Karpas-422 (cell line): Measurements from ENCODE around the genes MAP3K7CL, CLDN8, KRTAP15-1, KRTAP19-5, KRTAP6-2 and KRTAP19-8.

DNA sequence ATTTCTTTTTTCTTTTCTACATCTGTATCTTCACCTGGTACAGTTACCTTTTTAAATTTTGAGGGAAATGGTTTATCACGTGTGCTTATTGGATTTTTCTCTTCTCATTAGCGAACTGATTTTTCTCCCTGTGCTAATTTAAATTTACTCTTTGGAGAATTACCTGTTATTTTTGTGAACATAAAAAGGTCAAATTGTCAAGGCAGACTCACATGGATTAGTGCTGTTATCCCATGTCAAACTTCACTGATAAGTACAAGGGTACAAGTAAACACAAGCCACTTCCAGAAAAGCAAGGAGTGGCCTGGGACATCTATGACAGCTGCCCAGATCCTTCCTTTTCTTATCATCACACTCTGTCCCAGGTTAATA, 793.8 kb downstream of the N6AMT1 start:
- PRO-cap: no peak
- RAMPAGE, long total RNA: no peak

- PRO-cap: no peak
- RAMPAGE, long total RNA: no peak
These were observed 720.4 kb downstream of the N6AMT1 start for GRCh38 chr21:28164523-28165444.

DNA sequence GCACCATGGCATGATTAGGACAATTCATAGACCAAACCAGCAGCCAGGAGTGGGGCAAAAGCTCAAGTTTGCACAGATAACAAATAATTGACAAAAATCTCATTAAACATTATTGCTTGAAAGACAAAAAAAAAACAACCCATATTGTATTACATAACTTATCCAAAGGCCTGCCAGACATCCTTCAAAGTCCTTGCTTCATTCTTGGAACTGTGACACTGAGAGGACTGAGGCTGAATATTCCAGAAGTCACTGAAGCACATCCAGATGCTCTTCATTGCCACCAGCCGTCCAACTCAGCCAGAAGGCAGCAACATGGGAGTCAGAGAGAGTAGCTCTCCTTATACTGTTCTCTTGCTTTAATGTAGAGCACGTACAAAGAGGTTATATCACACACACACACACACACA, 647.6 kb downstream of the N6AMT1 start:
- PRO-cap: no peak
- RAMPAGE, long total RNA: no peak

DNA sequence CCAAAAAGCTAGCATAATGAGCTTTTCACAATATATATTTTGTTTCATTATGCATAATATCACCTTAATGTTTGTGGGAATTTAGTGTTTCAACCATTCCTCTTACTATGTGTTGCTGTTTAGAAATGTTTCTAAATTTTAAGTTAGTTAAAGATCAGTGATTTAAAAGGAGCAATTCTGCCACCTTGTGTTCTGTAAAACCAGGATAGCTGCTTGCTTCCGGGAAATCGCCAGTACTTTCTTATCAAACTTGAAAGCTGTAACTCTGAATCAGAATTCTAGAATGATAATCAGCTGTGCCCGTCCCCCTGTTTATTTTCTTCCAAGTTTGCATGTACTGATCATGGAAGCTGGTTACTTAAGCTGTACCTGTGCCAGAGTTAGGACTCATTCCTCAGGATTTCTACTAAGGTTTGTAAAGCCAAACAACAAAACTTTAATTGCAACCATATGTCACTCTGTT, 548.9 kb downstream of the N6AMT1 start:
- PRO-cap: no peak
- RAMPAGE, long total RNA: no peak

DNA sequence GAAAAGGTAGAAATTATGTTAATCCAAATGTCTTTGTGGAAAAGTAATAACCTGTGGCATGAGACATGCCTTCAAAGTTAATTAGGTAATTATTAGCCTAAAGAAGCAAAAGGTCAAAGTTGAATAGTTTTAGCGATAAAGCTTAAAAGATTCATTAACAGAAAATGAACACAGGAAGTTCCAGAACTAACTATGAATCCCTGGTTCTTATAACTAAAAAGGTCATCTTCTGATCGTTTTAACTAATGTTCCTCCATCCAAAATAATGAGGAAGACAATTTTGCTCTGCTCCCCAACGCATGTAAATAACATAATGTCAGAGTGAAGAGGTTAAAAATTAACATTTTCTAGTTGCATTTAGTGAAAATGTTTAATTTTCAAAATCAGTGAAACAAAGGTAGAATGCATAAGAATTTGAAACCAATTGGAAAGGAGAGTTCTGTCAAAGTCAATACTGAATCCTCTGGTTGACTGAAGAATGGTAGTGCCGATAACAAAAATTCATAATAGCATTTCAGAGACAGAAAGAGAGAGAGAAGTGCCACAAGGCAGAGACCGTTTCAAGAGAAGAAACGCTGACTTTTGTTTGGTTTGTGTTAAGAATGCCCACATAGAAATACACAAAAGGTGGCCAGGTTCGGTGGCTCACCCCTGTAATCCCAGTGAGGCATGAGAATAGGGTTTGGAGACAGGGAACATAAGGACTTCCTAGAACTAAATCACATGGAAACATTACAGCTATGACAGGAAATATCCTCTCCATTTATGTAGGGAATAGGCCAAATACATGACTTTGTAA, 508.8 kb downstream of the N6AMT1 start:
- PRO-cap: no peak
- RAMPAGE, long total RNA: no peak

DNA sequence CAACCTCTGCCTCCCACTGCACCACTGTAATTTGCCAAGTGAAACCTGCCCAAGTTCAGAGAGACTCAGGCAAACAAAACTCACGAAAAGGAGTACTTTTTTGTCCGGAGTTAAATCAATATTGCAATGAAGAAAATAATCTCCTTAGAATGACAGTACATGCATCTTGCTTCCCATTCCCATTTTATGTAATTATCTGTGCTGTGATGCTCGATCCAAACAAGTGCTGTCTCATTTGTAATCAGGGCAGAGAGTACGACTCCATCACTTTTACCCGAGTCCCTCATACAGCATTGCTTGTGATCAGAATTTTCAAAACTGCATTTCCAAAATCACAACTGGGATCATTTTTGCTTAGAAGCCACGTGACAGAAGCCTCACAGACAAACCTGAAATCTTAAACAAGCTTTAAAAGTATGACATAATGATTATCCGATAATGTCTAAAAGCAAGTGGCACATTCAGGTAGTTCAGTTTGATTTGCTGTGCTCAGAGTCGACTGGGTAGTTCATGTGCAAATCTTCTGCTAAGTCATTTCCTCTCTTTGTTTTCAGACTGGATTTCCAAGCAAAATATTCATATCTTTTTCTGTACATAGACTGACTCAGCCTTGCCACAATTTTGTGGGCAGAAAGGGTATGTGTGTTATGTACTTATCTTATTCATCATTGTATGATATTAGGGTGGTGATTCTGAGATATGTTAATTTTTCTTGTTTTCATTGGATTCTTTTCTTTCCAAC, 248.4 kb downstream of the N6AMT1 start:
- PRO-cap: no peak
- RAMPAGE, long total RNA: no peak

DNA sequence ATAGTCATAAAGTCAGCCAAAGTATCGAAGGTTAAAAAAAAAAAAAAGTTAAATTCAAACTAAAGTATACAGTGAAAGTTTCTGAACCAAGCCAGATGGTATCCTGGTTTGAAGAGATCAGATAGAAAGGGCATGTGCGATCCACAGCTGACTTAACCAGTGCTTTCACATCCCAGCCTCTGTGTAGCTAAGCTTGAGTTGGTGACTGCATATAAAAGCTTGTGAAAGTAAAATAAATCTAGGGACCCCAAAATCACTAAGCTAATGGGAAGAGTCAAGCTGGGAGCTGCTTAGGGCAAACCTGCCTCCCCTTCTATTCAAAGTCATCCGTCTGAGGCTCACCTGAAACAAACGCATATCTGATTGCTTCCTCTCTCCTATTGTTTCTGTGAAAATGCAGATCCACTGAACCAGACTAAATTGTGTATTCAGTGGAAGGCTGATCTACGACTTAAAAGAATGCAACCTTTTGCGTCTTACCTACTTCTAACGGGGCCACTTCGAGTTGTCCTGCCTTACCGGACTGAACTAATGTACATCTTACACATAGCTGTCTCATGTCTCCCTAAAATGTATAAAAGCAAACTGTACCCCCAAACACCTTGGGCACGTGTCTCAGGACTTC, 37.2 kb upstream of the N6AMT1 start:
- PRO-cap: no peak
- RAMPAGE, long total RNA: no peak

DNA sequence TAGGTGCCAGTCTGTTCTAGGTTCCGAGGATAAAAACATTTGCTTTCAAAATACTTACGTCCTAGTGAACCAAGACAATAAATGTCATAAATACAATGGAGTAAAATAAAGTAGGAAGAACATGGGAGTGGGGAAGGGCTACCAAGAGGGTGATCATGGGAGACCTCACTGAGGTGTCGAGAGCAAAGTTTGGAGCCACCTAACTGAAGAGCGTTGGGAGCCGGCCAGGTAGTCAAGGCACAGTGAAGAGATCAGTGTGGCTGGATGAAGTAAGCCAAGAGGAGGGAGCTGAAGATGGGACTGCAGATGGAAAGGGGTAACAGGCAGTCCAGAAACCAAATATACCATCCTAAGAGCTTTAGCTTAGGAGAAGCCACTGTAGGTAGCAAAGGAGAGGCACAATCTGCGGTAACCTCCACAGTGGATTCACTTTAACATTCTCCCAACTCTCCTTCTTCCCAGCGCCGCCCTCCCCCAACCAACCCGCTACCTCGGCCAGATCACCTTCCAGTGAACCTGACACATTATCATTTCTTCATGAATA, 630 bp downstream of the LTN1 start:
- PRO-cap: no peak
- RAMPAGE, long total RNA: no peak

DNA sequence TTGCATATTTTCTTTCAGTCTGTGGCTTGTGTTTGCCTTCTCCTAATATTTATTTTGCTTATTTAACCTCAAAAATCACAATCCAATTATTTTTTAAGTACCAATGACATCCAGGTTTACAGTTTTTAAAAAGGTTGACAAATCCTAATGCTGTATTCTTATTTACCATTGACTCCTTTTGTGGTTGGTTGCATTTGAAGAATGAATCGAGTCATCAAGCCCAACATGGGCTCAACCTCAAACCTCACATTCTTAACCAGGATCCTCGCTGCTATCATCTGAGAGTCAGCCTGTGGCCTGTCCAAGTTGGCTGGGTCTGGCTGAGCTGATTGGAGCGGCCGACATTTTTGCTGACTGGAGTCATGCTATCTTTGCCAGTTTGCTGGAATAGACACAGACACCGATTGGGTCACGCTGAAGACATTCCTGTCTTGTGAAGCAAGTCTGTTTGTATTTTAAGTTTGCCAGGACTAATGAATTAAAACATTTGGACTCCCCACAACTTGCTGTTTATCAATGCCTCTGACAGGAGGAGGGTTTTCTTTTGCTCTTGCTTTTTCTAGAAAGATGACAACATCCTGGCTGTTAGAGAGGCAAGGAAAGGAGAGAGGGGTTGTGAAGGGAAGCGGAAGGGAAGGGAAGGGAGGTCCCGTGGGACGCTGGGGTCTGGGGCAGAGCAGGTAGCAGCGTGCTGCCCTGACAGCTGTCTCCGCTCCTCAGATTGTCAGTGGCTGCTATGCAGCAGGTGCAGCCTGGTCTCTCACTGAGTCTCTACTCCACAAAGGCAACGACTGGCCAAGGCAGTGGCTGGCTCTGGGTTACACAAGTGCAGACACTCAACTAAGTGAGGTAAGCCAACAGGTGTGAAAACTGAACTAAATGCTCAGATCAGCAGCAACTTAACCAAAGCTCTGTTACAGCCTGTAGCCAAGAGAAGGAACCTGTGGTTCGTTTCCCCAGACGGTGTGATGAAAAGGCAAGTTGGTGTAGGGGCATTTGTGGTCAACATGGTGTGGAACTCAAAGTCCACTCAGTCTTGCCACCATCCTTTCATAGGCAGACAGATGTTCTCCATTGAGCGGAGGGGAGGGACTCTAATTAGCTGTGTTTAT, at the start of gene MAP3K7CL:
Gene MAP3K7CL, plus strand, starts transcription at position 570 of the 1,112 bp plus-strand sequence.
- PRO-cap: no peak
- RAMPAGE, long total RNA: no peak

DNA sequence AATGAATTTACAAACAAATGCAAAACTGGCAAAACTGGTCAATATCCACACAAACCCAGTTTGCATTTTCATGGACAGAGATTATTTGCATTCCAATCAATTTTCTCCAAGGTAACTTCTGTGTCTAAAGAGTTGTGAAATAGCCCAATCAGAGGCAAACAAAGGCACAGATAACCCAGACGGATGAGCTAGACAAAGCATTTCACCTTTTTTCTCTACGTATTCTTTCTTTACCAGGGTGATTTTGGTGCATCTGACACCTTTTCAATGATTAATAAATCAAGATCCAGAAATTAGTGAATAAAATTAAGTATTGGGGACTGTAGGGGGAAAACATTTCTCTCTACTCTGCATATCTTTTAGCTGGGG, 64.0 kb downstream of the MAP3K7CL start:
- PRO-cap: no peak
- RAMPAGE, long total RNA: no peak

GRCh38 chr21:29309767-29310382, 11.2 kb downstream of the BACH1 start:
- PRO-cap: no peak
- RAMPAGE, long total RNA: no peak

- PRO-cap: no peak
- RAMPAGE, long total RNA: no peak
These were observed 54.9 kb downstream of the BACH1 start for GRCh38 chr21:29353478-29354170.

GRCh38 chr21:29434049-29434435, 135.3 kb downstream of the BACH1 start:
- PRO-cap: no peak
- RAMPAGE, long total RNA: no peak

- PRO-cap: no peak
- RAMPAGE, long total RNA: no peak
These were observed 178.7 kb downstream of the BACH1 start for GRCh38 chr21:29477339-29477887.

DNA sequence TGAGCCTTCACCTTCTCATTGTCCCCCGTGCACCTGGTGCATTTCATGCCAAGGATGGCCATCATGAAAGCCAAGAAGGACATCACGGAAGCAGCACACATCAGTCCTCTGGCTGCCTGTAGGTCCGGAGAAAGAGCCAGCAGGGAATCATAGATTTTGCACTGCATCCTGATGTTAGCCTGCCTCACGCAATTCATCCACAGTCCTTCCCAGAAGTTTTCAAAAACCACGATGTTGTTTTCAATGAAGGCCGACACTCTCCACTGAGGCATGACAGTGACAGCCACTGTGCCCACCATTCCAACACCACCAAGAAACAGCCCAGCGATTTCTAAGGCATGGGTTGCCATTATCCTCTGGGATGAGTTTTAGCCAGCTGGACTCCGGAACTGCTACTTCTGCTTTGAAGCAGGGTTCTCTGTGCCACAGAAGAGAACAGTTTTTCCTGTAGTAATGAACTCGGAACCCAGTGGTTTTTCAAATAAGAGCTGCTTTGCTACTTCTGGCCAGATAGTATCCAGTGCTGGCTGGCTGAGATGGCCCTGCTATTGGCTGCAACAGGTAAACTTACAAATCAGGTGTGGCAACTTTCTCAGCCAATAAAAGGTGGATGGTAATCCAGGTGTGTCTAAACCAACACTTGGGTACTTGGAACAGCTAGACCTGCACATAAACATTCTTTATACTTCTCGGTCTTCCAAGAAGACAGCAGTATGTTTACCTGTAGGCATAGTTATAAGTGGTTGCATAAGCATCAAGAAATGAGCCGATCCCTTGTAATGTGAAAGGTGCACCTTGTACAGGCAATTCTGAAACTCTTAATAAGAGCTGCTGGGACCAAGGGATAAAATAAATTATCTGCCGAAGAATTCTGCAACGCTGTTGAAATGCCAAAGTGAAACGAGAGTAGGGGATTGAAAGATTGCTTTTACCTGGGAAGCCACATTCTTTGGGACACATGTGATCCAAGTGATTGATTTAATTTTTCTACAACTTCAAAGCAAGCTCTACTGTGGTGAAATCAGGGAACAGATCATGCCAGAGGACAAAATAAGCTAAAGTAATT, at the start of gene CLDN8:
Gene CLDN8, minus strand, starts transcription at position 522 of the 1,066 bp plus-strand sequence.
- PRO-cap: no peak
- RAMPAGE, long total RNA: no peak

GRCh38 chr21:30440017-30440546, at the start of gene KRTAP15-1:
Gene KRTAP15-1, plus strand, starts transcription at chr21:30440275.
- PRO-cap: no peak
- RAMPAGE, long total RNA: no peak

DNA sequence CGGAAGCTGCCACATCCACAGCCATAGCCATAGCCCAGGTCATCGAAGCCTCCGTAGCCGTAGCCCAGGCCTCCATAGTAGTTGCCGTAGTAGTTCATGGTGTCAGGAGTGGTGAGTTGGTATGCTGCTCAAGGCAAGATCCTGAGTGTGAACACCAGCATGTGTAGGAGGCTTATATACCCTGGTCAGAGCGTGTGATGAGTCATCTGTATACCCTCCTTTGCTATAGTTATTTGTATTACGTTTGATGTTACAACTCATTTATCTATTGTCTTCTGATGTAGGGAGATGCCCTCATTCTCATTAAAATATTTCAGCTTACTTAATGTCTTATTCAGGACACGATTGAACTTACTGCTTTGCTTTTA, at the start of gene KRTAP19-5:
Gene KRTAP19-5, minus strand, starts transcription at position 149 of the 368 bp plus-strand sequence.
- PRO-cap: no peak
- RAMPAGE, long total RNA: no peak

DNA sequence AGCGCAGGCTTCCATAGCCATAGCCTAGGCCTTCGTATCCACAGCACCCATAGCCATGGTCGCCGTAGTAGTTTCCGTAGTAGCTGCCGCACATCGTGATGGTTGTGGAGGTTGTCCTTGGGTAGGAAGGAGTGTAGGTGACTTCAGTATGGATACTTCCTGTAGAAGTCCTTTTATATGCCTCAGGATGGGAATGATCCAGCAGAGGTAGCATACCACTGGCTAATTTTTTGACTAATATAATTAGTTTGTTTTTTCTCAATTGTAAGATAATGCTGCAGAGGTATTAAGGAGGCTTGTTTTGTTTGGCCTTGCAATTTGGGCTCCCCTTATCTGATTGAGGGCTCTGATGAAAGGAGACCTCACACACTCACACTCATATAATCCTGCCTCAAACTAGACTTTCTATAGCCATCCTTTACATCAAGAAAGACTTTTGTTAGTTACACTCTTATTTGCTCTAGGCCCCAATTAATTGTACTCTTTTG, at the start of gene KRTAP6-2:
Gene KRTAP6-2, minus strand, starts transcription at position 122 of the 488 bp plus-strand sequence.
- PRO-cap: no peak
- RAMPAGE, long total RNA: no peak

DNA sequence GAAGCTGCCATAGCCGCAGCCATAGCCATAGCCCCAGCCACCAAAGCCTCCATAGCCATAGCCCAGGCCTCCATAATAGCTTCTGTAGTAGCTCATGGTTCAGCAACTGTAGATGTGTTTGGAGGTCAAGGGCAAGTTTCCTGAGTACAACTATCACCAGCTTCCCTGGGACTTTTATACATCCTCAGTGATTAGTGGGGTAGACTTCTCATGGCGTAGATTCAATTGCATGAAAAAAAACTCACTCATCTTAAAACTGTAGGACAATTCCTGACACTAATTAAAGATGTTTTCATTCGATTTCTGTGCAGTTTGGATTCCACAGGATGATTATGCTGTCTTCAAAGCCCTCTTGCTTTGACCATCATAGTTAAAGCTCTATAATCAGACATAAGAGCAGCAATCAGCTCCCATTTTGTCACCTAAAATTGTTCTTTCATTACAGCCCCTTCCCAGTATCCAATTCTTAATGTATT, at the start of gene KRTAP19-8:
Gene KRTAP19-8, minus strand, starts transcription at position 129 of the 476 bp plus-strand sequence.
- PRO-cap: no peak
- RAMPAGE, long total RNA: no peak

GRCh38 chr21:31554521-31555211, 104.8 kb upstream of the SOD1 start:
- PRO-cap: no peak
- RAMPAGE, long total RNA: no peak